Bronchus fibroblast of lung (primary cell): ENCODE measurements around a stretch of chr2.

DNA sequence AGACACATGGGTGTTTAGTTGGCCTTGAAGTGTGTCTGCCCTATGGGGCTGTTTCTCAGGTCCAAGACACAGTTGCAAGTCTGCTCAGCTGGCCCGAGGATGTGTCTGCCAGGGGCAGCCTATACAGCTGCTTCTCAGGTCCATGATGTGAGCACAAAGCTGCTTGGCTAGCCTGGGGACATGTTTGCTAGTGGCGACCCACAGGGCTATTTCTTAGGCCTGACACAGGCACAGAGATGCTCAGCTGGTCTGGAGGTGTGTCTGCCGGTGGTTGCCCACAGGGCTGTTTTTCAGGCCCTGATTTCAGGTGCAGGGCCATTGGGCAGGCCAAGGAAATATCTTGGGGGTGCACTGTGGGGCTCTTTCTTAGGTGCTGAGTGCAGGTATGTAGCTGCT is 108.7 kb downstream of the TMEM131 start:
- RAMPAGE, long total RNA: no peak

GRCh38 chr2:97931114-97931580 is 64.6 kb downstream of the TMEM131 start:
- RAMPAGE, long total RNA: no peak

DNA sequence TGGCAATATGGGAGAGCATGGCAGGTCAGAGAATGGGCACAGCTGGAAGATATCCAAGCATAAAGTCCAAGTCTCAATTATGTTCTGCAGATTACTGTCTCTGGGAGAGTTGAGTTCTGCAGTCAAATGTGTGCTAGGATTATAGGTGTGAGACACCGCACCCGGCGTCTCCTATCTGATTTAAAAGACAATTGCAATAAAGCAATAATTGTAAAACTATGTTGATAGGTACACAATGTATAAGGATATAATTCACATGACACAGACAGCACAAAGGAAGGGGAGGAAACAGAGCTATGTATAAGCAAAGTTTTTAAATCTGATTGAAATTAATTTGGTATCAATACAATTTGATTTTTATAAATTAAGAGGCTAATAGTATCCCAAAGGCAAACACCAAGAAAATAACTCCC is 21.6 kb upstream of the TMEM131 start:
- RAMPAGE, long total RNA: no peak

DNA sequence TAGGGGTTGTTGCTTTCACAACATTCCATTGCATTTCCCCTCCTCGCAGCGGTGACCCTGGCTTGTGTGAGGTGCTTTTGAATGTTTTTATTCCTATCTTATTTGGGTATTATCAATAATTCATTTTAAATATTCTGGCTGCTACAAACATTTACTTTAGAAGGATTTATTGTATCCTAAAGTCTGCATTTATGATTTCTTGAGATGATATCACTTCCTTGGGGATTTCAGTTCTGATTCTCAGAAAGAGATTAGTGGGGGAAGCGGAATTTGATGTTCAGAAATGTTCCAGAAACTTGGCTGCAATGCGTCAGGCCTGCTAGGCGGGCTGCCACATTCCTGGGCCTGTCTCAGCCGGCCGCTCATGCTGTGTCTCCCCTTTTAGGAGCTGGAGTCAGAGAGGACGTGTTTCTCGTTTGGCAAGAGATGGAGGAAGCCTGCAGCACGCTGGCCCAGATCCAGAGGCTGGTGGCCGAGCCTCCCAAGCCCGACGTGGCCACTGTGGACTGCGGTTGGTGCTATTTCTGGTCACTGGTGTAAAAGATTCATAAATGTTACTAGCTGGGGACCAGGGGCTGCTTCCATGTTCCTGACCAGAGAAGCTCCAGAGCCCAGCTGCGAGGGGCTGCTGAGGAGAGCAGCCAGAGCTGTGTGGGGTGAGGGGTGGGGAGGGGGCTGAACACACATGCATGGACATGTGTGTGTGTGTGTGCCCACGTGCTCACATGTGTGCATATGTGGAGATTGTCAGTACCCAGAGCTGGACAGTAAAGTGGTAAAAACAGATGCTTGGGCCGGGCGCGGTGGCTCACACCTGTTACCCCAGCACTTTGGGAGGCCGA is 75.7 kb downstream of the VWA3B start:
- RAMPAGE, long total RNA: no peak

- RAMPAGE, long total RNA: no peak
These were observed 9.8 kb downstream of the INPP4A start for GRCh38 chr2:98454304-98455030.

GRCh38 chr2:98507735-98508628 is 63.3 kb downstream of the INPP4A start:
- RAMPAGE, long total RNA: no peak

- RAMPAGE, long total RNA: no peak
These were observed 43.6 kb downstream of the COA5 start for GRCh38 chr2:98564637-98565175.

DNA sequence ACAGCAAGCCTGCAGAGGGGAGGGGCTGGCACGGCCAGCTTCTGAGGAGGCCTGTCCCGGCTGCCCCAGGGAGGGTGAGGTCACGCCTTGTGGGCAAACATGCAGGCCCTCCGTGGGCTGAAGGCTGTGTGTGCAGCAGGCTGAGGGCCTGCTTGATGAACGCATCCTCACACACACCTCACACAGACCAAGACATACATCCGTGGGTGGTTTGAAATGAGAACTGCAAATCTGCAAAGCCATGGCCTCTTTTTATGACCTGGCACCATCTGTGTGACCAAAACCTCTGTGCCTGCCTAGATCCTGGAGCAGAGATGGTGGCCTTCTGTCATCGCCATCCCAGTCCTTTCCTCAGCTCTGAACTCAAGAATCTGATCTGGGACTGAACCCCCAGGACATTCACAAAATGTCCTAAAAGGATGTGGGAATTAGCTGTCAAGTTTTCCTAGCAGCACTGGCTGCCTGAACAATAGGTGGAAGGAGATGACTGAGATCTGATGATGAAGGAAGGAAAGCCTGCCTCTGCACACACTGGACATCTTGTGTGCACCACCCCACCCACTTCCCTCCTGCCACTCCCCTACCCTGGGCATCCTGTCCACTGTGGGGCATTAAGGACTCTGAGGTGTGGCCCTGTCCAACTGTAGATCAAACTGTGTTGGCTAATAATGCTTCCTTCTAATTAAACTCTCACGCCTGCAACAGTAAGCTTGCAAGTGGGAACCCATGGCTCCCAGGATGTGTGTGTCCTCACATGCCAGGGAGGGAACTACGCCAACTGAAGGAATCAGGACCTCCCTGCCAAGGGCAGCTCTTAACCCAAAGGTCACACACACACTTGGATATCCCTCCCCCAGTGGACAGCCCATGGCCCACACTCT is 102.5 kb downstream of the CRACDL start:
- RAMPAGE, long total RNA: no peak

- RAMPAGE, long total RNA: no peak
These were observed 66.2 kb downstream of the CRACDL start for GRCh38 chr2:98869828-98870307.

- RAMPAGE, long total RNA: no peak
These were observed 60.9 kb downstream of the EIF5B start for GRCh38 chr2:99397675-99398886.

DNA sequence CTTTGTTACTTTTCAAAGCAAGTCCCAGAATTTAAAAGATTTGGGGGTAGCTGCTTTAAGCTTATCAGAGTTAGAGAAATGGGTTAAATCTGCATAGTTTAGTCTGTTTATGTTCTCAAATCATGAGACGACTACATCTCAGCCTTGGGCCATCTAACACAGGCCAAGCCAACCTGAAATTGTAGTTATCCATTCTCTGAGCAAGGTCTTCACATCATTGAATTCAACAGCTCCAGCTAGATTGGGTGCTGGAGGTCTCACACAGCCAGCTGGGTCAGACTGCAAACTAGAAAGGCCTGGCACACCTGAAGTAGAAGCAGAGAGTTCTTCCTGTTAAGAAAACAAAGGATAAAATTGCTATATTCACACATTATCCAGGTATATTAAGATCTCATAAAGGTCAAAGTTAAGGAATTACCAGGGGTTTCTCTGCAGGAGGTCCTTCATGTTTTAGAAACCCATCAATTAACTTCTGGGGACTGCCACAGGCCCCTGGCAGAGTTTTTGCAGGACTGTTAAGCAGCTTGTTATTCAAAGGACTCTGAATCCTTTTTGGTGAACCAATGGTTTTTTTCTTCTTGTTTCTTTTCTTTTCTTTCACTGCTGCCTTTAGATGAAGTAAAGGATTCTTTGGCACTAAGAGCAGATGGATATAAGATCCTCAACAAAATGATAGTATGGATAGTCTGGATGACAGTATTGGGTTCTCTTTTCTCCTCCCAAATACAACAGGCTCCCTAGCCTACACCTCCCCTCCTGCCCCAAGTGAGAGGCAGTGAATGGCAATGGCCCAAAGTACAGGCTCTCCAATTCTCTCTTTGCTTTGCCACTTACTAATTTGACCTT is 65.5 kb downstream of the EIF5B start:
- RAMPAGE, long total RNA: no peak

GRCh38 chr2:99593873-99594282 is 104.1 kb upstream of the REV1 start:
- RAMPAGE, long total RNA: no peak

DNA sequence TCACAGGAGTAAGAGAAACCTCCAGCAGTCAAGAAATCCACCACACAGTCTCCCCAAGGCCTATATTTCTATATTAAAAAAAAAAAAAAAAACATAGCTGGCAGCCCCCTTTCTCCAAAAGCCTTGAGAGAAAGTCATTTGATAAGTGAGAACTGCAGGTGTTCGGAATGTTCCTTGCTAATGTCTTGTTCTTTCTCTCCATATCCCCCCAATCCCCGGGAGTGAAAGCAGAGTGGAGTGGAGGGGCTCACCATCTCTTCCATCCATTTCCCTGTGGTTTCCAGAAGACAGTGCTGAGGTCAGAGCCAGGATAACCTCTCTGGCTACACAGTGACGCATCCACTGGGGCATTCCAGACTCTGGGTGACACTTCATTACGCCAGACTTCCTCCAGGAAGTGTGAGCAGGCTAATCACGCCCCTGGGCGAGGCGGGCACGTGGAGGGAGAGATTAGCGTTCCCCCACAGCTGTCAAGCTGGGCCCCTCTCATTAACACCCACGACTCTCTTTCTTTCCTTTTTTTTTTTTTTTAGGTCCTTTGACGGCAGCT is 274.8 kb downstream of the AFF3 start:
- RAMPAGE, long total RNA: no peak

GRCh38 chr2:100012311-100012933 is 130.0 kb downstream of the AFF3 start:
- RAMPAGE, long total RNA: no peak

DNA sequence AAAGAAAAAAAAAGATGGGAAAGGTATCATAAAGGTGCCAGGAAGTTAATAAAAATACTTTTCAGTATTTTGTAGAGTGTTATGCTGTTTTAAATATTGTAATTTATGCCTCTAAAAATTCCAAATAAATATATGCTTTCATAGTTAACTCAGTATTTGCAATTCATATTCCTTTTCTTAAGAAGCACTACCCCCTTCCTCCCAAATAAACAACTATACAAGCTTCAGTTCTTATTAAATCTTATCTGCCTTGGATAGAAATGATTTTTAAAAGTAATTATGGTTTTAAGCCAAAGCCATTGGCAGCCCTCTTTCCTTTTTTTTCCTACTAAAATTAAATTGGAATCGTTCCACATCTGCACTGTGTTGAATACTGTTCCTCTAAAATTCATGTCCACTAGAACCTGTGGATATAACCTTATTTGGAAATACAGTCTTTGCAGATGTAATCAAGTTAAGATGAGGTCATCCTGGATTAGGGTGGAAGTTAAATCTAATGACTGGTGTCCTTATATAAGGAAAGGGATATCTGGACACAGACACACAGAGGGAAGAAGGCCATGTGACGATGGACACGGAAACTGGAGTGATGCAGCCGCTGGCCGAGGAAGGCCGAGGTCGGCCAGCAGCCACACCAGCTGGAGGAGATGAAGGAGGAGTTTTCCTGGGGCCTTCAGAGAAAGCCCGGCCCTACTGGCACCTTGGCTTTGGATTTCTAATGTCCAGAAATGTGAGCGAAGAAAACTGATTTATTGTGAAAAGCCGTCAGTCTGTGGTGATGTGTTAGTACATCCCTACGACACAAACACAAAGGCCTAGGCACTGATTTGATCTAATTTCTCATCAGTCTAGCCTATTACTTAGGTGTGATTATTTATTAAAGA is 49.5 kb downstream of the LONRF2 start:
- RAMPAGE, long total RNA: no peak

- RAMPAGE, long total RNA: no peak
These were observed 1.7 kb downstream of the LONRF2 start for GRCh38 chr2:100320468-100321170.

GRCh38 chr2:100830334-100830855 is 10.5 kb downstream of the NPAS2 start:
- RAMPAGE, long total RNA: no peak

DNA sequence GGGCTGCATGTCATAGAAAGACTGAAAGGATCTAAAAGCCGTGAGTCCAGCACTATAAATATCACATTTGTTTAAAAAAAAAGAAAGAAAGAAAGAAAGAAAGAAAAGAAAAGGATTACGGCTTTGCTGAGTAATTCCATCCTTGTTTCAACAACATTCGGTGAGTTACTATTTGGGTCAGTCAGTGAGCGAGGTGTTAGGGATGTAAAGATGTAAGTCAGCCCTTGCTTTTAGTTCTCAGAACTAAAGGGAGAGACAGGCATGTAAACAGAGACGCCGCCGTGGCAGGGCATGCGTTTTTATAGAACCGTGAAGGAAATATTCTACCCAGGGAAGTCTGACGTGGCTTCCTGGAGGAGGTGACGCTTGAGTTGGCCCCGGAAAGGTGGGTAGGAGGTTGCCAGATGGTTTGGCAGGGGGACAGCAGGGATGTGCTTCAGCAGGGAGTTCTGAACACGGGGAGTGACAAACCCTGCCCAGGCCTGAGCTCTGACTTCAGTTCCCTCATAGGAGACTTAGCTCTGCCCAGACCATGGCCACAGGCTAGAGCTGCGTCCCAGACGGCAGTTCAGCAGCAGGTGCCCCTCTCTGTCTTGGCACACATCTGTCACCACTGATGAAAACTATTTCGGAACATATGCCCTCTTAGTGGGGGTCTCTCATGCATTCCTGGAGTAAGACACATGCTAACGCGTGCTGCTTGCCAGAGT is 23.5 kb upstream of the RPL31 start:
- RAMPAGE, long total RNA: no peak

DNA sequence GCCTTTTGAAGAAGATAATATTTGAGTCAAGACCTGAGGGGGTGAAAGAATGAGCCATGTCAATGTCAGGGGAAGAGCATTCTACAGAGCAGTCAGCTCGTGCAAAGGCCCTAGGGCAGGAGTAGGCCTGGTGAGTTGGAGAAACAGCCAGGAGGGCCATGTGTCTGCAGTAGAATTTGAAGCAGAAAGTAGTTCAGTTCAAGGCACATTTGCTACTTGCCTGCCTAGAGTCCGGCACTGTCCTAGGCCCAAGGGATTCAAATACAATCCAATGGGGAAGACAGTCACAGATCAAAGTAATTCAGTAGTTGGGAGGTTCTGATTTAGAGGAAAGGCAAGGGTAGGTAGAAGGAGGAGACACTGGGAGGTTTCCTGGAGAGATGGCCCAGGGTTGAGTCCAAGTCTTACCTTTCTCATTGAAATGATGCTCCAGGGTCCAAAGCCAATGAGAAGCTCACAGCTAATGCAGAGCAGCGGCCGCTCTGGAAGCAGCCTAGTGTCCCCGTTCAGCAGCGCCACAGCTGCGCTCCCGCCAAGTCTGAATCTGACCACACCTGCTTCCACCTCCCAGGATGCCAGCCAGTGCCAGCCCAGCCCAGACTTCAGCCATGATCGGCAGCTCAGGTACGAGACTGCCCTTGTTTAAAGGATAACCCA is 12.1 kb upstream of the RPL31 start:
- RAMPAGE, long total RNA: no peak

- RAMPAGE, long total RNA: no peak
These were observed 26.1 kb downstream of the RPL31 start for GRCh38 chr2:101027917-101028814.